ENCODE measurements around a stretch of chr3.

- PRO-cap: no peak
These were observed 698 bp upstream of the AZI2 start for GRCh38 chr3:28349311-28349732.

- PRO-cap: no peak
These were observed 3.6 kb downstream of the RBMS3 start for GRCh38 chr3:29284350-29285036.

DNA sequence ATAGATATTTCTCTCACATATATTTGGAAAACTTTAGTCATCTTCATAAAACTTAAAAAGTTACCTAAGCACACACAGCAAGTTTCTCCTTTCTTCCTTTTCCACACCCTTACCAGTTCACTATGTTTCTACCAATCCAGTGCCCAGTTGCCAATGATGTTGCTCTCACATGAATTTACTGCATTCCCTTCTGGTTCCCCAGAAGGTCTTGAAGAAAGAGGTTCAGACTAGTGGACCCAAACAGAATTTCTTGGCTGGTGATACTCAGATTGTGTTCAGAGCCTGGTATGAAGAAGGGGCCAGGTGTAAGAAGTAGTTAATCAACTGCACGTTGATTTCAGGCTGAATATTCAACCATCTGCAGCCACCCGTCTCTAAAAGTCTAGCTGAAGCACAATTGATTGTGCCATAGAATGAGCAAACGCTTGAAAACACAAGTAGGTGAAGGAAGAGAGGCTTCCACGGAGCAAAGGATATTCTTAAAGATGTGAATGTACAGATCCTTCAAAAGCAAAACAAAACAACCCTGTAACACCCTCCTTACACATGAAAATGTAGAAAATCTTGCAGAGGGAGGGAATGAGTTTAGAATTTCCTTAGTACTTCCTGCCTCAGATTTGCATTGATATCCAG is 4.6 kb downstream of the RBMS3 start:
- PRO-cap: no peak

- PRO-cap: no peak
These were observed 27.2 kb downstream of the RBMS3 start for GRCh38 chr3:29308043-29308595.

DNA sequence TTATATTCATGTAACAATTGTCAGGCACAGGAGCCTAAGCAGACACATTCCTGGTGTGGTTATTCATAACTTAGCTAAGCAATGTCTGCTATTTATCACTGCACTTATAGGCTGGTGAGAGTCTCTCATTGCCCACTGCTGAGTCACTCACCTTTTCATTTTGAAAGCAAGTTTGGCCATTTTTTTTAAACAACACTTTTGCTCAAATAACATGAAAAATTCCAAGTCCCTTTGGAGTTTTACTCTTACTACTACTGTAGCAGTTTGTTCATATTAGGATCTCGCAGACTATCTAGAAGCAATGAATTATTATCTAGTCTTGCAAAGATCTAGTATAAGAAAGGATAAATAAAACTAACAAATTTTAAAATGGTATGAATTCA is 414.0 kb downstream of the RBMS3 start:
- PRO-cap: no peak

GRCh38 chr3:30325404-30325964 is 280.9 kb upstream of the TGFBR2 start:
- PRO-cap: no peak

DNA sequence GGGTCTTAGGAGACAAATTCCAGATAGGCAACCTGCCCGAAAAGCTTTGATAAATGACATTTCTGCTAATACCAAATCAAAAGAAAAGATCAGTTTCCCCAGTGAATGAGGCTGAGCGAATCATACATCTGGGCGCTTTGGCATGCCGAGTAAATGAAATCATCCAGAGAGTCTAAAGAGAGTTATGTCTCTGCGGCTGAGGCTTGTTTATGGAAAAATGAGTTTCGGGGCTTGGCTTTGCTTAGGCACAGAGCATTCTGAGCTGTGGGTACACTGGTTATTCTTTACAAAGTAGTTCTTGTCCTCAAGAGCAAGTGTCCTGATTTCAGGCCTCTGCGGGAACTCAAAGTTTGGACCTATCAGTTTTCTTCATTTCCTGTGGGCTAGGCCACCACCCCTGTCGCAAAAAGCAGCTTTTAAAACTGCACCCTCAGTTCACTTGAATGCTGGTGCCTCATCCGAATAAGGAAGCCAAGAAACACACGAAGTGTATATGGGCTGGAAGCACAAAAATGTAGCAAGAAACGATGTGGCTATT is 109.9 kb upstream of the TGFBR2 start:
- PRO-cap: no peak

DNA sequence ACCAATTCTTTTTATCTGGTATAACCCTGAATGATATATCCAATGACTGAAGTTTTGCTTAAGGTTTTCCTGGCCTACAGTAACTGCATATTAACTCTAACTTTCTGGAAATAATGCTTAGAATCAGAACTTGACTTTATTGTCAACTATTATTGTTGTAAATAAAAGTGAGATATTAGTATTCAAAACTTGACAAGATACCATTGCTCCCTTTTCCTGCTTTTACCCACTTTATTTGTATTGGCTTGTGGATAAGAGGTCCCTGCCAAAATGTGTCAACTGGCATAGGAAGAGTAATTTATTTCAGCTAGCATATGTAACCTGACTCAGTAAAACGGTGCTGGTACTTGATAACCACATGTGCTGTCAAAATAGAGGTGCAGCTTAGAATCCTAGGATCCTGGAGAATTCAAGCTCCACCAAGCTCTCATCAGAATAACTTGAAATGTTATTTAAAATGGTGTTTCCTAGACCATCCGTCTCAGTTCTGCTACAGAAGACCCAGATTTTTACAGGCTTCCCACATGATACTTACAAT is 90.2 kb upstream of the TGFBR2 start:
- PRO-cap: no peak

DNA sequence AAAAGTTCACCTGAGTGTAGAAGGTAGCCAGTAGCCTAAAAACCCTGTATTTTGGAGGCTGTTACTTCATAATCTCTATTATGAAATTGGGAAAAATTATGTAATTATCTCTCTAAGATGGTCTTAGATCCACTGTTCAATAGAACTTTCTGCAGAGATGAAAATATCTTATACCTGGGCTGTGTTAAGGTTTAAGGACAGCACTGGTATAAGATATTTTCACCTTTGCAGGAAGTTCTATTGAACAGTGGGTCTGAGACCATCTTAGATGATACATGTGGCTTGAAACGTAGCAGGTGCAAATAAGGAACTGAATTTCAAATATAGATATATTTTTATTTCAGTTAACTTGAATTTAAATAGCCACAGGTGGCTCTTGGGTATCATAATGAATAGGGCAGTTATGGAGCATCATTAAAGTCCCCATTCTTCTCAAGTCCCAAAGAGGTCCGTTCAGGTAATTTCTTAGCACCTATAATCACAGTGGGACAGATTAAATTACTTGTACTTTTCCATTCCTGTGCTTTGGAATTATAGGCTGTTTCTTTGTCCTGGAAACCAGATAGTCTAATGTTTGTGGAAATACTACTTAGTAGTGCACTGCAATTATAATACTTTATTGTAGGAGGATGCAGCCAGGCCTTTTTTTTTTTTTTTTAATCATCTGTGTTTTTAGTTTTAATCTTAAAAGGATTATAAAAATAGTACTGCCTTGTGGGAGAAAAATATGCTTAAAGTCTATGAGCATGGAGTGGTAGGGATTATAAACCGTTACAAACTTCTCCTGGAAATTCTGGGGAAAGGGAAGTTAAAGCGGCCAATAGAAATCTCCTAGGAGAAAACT is 21.3 kb downstream of the TGFBR2 start:
- PRO-cap: no peak

GRCh38 chr3:30628315-30628837 is 22.0 kb downstream of the TGFBR2 start:
- PRO-cap: no peak

DNA sequence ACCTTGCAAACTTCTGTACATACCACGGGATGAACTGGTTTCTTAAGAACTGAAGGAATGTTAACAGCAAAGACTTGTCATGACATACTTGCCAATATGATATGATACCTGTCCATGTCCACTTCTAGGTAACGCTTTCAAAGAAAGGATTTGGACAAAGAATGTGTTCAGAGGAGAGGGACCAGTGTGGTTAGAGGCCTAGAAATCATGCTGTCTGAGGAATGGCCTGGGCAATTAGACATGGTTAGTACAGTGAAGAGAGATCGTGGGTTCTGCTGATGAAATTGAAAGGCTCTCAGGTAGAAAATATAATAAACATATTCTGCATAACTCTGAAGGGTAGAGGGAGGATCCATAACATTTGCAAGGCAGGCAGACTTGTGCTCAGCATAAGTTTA is 39.8 kb downstream of the TGFBR2 start:
- PRO-cap: no peak

DNA sequence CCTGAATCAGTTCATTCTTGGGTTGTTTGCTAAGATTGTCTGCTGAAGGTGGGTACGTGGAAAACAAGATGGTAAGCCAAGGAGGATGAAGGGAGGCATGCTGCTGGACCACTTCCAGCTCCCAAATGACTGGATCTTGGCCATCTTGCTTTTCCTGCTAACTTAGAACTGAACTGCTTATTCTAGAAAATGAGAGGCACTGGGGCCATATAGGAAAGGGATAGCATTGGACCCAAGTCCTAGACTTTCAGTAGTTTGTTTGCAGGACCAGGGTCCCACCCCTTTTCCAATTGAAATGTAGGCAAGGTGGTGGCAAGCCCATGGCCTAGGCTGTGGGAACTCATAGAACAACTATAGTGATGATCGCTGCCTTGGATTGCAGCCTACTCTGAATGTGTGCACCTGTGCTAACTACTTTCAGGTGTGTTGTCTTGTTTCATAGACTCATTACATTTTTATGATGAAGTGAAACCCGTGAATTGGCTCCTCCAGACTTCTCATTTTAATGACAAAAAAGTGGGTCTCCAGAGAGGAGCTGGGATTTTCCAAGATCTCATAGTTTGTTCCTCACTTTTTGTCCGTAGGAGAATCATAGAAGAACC is 50.2 kb downstream of the TGFBR2 start:
- PRO-cap: no peak

- PRO-cap: no peak
These were observed 60.1 kb downstream of the TGFBR2 start for GRCh38 chr3:30666537-30666850.

- PRO-cap: no peak
These were observed 89.8 kb downstream of the TGFBR2 start for GRCh38 chr3:30695979-30696755.

DNA sequence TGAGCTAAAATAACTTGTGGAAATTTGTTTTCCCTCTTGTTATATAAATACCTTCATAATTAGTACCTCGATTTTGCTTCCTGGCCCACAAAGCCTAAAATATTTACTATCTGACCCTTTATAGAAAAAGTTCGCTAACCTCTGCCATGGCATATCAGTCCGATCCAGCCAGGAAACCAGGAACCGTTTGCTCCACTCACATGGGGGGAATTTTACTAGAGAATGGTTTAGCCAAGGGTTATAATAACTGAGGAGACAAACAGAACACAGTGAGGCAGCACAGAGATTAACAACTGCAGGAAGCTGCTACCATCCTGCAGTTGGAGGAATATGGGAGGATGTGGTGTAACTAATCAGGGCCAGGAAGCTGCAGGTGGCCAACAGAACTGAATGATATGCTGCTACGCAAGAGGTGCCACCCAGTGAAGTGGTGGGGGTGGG is 306.5 kb upstream of the STT3B start:
- PRO-cap: no peak

GRCh38 chr3:31616906-31617135 is 84.1 kb downstream of the STT3B start:
- PRO-cap: no peak

DNA sequence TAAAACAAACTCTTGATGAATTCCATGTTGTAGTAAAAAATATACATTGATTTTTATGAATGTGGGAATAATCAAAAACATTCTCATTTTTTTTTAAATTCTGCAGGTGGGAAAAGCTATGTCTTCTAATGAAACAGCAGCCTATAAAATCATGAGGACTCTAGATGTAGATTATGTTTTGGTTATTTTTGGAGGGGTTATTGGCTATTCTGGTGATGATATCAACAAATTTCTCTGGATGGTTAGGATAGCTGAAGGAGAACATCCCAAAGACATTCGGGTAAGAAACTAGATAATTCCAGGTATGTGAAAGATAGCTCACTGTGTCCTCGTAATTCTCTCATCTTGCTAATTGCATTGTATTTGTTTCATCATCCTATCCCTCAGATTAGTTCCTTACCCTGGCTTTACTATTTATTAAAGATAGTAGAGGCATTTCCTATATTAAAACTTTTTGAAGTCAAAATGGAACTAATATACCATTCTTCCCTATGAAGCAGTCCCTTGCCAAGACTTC is 93.2 kb downstream of the STT3B start:
- PRO-cap: no peak

DNA sequence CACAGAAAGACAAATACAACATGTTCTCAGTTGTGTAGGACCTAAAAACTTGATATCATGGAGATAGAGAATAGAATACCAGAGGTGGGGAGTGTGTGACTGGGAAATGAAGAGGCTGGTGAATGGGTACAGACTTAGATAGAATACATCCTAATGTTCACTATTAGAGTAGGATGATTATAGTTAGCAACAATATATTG is 121.8 kb downstream of the STT3B start:
- PRO-cap: no peak

GRCh38 chr3:32424782-32425237 is 33.2 kb downstream of the CMTM7 start:
- PRO-cap: no peak

GRCh38 chr3:32467594-32468322 is 34.9 kb downstream of the CMTM6 start:
- PRO-cap: no peak

All from duodenum (tissue), 1 donor.